ENCODE measurements around a stretch of chr1.

DNA sequence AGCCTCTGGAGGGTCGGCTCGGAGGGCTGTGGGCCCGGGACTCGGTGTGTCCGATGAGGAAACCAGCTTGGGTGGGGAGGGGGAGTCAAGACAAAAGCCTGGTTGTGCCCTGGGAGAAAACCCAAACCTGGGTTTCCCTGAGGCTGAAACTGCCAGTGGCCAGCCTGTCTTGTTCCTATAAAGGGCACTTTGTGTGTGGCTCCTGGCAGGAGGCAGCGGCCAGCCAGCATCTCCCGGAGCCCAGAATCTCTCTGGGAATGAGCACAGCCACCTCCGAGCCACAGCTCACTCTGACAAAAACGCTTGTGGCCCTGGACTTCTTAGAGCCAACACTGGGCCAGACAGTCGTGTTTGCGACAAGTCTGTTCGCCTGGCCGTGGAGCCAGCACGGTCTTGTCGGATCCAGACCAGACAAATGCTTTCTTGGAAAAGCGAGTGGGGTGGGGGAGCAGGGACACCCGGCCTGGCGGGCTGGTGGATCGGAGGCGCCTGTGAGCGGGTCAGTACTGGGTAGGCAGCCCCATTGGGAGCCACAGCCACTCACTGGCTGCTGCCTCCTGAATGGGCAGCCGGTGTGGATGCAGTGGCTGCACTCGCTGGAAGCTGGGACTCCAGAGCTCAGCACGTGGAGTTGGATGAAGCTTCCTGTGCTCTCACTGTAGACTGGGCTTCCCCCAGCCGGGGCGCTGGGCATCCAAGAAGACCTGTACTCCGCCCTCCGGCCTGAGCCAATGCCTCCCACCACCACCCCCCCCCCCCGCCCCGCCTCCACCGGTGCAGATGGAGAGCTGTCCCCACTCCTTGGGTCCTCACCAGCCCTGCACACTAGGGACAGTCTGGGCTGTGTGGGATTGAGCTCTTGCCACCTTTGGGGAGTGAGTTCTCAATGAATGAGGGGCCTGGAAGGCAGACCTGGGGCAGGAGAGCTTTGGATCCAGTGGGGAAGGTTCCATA is 32.1 kb downstream of the SPSB1 start:
- PRO-cap = no peak

DNA sequence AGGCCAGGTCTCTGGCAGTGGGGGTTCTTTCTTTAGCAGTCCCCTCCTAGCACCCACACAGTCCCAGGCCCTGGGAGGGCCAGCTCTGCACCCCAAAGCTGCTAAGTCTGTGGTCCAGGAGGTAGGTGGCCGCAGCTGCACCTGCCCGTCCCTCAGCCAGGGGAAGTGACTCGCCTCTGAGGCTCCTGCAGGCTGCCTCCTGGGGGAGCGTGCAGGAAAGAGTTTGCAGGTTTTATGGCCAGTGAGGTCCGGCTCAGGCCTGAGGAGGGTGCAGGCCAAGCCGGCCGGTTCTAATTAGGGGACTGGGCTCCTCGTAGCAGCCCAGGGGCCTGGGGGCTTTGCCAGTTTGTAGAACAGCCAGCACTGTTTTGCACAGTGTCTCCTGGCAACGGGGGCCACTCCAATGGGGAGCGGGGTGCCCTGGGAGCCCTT is 107.9 kb downstream of the SPSB1 start:
- PRO-cap = no peak

DNA sequence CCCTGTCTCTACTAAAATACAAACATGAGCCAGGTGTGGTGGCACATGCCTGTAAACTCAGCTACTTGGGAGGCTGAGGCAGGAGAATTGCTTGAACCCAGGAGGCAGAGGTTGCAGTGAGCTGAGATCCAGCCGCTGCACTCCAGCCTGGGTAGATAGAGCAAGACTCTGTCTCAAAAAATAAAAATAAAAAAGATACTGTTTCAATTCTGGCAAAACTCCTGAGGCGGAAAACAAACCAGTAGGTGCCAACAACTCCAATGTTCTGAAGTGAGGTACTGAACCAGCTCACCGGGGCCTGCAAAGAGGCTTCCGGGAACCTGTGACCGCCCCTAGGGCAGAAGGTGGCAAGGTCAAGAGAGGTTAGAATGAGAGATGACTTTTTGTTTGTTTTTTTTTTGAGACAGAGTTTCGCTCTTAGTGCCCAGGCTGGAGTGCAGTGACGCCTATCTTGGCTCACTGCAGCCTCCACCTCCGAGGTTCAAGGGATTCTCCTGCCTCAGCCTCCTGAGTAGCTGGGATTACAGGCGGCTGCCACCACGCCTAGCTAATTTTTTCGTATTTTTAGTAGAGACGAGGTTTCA is 92.1 kb upstream of the SLC25A33 start:
- PRO-cap = no peak

DNA sequence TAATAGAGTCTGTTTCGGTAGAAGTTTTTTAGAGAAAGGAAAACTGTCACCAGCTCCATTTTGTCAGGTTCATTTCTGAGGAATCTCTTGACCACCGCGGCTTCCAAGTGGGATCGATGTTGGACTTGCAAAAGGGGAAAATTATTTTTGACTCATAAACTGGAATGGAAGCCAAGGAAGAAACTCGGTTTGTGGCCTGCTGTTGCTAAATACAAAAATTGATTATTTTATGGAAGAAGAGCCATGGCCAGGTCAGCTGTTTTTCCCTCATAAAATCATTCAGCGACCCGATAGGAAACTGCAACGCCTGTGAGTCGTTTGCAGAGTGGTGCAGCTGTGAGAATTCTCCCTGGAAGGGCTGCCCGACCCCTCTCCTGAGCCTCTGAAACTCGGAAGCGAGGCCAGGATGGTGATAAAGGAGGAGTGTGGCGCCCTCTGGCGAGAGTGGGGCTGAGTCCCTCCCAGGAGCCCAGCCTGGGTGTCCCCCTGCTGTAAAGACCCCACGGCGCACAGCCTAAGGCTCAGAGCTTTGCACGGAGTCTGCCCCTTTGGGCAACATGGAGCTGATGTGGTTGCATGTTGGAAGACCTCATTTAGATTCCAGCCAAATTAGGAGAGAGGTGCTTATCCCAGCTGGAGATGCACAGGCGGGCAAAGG is 83.6 kb upstream of the SLC25A33 start:
- PRO-cap = no peak

GRCh38 chr1:9459668-9460559 is 79.4 kb upstream of the SLC25A33 start:
- PRO-cap = no peak

GRCh38 chr1:9466720-9467724 is 72.2 kb upstream of the SLC25A33 start:
- PRO-cap = no peak

DNA sequence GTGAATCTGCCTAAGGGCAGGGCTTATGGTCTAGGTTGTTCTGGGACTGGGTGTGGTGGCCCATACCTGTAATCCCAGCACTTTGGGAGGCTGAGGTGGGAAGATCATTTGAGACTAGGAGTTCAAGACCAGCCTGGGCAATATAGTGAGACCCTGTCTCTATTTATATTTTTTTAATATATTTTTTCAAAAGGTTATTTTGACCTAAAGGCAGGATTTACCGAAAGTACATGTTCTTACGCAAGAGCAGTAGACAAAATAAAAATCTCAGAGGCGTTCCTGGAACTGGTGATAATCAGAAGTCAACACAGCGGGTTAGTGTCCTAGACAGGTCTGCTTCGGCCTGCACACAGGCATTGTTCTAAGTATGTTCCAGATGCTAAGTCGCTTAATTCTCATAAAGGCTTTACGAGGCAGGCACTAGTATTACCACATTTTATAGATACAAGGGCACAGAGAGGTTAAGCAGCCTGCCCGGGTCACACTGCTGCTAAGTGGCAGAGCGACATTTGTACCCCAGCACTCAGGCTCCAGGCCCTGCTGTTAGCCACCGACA is 56.9 kb upstream of the SLC25A33 start:
- PRO-cap = no peak

DNA sequence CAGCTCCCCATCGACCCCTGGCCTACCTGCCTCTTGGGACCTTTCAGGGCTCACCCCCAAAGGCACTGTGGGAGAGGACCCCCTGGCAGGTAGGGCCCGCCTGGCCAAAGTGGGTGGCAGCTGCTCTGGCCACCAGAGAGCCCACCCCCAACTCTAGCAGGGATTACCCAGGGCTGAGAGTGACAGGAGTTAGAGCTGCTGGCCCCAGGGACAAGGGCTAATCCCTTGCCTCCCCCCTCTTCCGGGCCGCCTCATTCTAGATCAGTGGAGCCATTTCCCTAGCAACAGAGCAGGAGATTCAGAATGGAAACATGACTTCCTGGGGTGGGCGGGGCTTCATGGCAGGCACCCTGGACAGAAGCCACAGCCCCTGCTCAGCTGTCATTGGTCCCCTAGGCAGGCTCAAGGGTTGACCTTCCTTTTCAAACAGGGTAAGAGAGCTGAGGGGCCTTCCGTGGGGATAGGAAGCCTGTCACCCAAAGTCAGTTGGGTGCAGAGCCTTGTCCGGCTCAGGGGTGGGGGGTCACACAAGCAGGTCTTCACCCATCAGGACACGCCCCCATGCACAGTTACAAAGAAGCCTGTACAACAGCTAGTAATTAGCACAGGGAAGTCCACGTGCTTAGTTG is 4.7 kb downstream of the TMEM201 start:
- PRO-cap = no peak

DNA sequence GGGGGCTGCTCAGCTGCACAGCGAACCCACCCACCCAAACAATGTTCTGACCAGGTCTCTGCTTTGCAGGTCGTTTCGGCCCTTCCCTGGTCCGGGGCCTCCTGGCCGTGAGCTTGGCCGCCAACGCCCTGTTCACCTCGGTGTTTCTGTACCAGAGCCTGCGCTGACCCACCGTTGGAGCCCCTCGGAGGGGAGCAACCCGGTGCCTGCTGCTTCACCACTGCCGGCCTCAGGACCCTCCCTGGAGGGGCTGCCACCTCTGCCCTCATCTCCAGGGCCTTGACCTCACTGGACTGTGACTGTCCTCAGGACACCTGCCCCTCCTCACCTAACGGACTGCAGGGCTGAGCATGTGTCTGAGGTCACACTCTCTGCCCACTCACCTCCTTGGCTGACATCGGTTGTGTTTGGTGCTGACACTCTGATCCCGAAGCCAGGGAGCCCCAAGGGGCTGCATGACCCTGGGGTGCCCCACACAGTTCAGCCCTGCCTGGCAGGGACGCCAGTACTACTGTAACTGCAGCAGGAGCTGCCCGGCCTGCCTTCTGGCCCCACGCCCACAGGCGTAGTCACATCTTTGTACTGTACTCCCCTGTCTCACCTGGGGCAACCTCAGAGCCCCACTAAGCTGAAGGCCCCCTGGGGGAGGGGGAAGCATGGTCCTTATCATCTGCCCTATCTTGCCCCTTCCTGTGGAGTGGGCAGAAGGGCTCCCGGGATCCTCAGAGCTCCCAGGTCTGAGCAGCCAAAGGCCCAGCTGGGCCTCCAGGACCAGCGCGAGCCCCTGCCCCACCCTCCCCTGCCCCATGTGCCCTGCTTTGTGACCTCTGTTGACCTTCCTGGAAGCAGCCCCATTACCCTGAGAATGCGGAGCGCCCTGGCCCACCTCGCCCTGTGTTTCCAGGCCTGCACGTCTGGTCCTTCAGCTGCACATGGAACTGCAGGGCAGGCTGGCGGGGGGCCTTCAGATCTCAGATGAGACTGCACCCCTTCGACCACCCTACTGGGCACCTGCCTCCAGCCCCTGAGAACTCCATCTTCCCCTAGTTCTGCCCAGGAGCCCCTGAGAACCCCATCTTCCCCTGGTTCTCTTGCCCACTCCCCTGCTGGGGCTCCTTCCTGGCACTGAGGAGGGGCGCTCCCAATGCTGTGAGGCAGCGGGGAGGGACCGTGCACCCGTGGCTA is 24.6 kb downstream of the TMEM201 start:
- PRO-cap = no peak

GRCh38 chr1:9629007-9630275 is 22.1 kb upstream of the PIK3CD start:
- PRO-cap = no peak

- PRO-cap = no peak
Measured at GRCh38 chr1:9644475-9645004, 7.0 kb upstream of the PIK3CD start.

- PRO-cap = no peak
Measured at GRCh38 chr1:9715438-9716686, 64.3 kb downstream of the PIK3CD start.

GRCh38 chr1:9751355-9751863 is 72.4 kb downstream of the CLSTN1 start:
- PRO-cap = no peak

DNA sequence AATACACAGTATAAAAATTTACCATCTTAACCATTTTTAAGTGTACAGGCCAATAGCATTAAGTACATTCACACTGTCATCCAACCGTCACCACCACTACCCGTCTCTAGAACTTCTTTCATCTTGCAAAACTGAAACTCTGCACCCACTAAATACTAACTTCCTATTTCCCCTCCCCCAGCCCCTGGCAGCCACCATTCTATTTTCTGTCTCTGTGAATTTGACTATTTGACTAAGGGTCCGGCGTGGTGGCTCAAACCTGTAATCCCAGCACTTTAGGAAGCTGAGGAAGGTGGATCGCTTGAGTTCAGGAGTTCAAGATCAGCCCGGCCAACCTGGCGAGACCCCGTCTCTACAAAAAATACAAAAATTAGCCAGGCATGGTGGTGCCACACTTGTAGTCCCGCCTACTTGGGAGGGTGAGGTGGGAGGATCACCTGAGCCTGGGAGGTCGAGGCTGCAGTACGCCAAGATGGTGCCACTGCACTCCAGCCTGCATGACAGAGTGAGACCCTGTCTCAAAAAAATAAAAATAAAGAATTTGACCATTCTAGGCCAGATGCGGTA is 35.9 kb downstream of the CLSTN1 start:
- PRO-cap = no peak

DNA sequence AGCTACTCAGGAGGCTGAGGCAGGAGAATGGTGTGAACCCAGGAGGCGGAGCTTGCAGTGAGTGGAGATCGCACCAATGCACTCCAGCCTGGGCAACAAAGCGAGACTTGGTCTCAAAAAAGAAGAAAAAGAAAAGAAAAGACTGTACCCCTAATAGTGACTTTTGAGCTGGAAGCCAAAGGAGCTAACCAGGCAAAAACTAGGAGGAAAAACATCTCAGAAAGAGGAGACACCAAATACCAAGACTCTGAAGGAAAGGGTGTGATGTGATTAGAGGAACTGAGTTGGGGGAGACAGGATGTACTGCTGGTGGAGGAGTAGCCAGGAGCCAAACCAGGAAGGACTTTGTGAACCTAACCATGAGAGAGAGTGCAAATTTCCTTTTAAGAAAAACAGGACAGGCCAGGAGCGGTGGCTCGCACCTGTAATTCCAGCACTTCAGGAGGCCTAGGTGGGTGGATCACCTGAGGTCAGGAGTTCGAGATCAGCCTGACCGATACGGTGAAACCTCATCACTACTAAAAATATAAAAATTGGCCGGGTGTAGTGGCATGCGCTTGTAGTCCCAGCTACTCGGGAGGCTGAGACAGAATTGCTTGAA is 4.1 kb upstream of the RBP7 start:
- PRO-cap = no peak

- PRO-cap = bidirectional peak, plus-strand start at chr1:10032965, minus-strand start at chr1:10032795
Measured at GRCh38 chr1:10032385-10032873, 329 bp upstream of the UBE4B start.

GRCh38 chr1:10095246-10095824 is 62.6 kb downstream of the UBE4B start:
- PRO-cap = no peak

DNA sequence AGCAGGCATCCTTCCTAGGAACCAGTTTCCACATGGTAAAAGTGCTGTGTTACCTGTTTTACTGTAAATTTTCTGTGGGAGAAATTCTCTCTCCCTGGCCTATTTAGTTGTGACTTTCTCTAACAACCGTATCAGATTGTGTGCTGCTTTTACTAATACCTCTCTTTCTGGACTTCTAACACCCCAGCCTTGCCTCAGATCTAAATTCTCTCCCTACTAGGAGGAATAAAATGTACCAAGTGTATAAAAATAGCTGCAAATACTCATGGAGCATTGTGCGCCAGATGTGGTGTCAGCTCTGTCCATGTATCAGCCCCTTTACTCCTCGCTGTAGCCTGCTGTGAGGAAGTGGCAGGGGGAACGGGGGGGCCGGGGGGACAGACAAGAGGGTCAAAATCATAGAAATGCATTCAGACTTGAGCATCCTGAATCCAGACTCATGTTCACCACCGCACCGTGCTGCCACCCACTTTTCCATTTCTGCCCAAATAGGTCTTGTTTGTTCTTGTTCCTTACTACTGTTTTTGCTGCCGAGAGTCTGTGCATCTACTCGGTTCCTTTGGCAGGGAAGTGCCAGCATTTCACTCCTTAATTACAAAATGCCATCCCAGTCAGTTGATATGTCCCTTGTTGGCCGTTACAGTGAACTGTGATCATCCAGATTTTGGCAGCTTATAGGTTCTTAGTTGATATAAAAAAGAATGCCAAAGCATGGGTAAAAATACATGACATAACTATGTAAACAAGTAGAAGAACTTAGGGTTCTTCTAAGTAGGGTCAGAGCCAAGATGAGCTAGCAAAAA is 76.3 kb downstream of the UBE4B start:
- PRO-cap = no peak

DNA sequence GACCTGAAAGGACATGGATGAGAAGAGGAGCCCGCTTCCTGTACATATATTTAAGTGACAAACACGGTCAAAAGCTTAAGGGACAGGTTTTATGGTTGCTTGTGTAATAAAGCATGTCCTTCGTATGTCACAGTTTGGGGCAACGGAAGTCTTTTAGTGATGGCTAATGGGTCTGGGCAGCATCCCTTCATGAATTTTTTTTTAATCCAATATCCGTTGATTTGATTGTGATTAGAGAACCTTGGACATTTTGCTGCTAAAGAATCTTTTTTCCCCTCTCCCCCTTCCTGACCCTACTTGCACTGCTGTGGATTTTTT is 30.3 kb upstream of the KIF1B start:
- PRO-cap = no peak

DNA sequence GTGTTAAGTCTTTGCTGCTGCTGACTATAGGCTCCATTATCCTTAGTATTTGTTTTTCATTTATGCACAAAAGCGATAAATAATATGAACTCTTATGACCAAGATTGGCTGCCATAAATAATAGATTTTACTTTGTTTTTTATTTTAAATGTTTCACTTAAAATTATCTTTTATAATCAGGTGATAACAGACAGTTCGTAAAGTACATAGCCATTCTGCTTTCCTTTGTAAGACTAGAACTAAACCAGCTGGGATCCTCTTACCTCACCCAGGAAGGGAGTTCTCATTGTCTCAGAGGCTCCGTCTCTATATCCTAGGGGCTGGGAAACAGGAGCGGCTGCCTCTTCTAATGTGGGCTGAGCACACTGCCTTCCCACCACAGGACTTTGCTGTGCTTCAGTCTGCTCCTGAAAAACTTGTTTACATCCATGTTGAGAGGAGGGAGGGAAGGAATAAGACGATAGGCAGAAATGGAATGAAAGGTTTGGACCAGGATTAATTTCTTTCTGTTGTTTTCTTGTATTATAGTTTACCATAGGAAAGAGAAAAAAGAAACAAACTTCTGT is 45.6 kb upstream of the PGD start:
- PRO-cap = no peak

Measured in right cardiac atrium (tissue), 1 donor.